ENCODE measurements around the genes SF3B5, FBXO30 and GRM1.

DNA sequence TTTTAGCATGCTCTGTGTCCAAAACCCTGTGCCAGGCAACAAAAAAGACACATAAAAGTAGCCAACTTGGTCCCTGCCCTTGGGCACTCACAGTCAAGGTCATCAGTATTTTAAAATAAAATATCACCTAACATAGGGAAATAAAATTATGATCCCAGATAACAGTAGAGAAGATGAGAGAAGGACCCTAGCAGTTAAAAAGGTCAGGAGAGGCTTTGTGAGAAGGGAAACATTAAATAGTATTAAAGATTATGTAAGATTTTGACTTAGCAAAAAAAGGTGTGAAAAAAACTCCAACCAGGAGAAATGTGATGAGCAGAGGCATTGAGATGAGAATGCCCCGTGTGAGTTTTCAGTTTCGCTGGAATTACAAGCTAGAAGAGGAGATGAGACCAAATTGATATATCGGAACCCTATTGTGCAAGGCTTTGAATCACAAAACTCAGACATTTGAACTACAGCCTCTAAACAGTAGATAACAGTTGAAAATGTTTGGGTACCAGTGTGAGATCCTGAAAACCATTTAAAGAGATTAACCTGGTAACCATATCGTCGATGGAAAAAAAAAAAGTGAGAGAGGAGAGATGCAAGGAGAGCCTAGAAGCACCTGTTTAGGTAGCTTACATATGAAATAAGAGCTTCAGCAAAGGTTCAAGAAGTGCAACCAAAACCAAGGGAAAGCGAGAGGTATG lies 65.8 kb upstream of the FUCA2 start:
CAGE:
- cytosol, long polyA minus RNA: no peak
- cytosol, long polyA plus RNA: no peak
- long polyA plus RNA: no peak
- nucleus, long polyA minus RNA: no peak
- nucleus, long polyA plus RNA: no peak

DNA sequence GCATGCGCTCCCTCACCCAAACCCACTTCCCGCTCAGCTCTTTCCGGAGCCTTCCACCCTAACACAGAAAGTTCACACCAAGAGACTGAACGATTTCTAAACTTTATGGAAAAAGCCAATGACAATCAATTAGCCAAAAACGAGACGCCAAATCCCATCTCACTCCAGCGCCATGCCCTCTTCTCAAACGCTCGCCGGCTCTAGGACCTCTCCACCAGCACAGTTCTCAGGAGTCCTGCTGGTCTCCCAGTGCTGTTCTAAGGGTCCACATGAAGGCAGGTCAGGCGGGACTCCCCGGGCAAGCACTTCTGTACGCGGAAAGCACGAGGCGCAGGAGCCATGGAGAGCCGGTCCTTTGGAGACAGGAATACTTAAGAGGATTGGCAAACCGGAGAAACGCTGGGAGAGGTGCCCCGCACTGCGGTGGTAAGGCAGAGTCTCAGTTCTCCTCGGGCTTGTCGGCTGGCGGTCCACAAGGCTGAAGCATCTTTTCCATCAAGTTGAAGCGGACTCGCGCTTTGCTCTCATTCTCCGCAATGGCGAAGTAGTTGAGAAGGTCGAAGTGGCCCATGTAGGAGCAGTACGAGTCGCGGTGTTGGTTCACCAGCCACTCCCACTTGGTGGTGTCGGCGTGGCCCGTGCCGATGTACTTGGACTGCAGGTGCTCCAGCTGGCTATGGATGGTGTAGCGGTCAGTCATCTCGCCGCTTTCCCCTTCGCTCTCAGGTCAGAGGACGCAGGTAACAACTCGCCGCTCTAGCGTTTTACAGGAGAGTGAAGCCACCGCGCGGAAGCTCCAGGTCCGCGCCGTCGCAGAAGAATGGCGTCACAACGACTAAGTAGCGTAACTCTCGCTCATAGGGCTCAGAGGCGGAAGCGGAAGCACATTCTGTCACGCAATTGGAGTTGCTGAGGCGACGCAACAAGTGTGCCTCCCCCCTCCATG lies at the start of gene SF3B5:
Gene SF3B5, minus strand, starts transcription at position 776 of the 946 bp plus-strand sequence.
CAGE:
- cytosol, long polyA minus RNA: start-site peak on the minus strand centred at position 767 of the sequence, 25 bp wide, 414 reads
- cytosol, long polyA plus RNA: start-site peak on the minus strand centred at position 166 of the sequence, 101 bp wide, 445 and 69 reads in 2 replicates; start-site peak on the minus strand centred at position 766 of the sequence, 87 bp wide, 1,641 and 164 reads in 2 replicates
- long polyA plus RNA: start-site peak on the minus strand centred at position 182 of the sequence, 69 bp wide, 108 and 95 reads in 2 replicates; start-site peak on the minus strand centred at position 783 of the sequence, 66 bp wide, 382 and 412 reads in 2 replicates
- nucleus, long polyA minus RNA: no peak
- nucleus, long polyA plus RNA: start-site peak on the minus strand centred at position 175 of the sequence, 83 bp wide, 99 and 81 reads in 2 replicates; start-site peak on the minus strand centred at position 774 of the sequence, 50 bp wide, 463 and 514 reads in 2 replicates

DNA sequence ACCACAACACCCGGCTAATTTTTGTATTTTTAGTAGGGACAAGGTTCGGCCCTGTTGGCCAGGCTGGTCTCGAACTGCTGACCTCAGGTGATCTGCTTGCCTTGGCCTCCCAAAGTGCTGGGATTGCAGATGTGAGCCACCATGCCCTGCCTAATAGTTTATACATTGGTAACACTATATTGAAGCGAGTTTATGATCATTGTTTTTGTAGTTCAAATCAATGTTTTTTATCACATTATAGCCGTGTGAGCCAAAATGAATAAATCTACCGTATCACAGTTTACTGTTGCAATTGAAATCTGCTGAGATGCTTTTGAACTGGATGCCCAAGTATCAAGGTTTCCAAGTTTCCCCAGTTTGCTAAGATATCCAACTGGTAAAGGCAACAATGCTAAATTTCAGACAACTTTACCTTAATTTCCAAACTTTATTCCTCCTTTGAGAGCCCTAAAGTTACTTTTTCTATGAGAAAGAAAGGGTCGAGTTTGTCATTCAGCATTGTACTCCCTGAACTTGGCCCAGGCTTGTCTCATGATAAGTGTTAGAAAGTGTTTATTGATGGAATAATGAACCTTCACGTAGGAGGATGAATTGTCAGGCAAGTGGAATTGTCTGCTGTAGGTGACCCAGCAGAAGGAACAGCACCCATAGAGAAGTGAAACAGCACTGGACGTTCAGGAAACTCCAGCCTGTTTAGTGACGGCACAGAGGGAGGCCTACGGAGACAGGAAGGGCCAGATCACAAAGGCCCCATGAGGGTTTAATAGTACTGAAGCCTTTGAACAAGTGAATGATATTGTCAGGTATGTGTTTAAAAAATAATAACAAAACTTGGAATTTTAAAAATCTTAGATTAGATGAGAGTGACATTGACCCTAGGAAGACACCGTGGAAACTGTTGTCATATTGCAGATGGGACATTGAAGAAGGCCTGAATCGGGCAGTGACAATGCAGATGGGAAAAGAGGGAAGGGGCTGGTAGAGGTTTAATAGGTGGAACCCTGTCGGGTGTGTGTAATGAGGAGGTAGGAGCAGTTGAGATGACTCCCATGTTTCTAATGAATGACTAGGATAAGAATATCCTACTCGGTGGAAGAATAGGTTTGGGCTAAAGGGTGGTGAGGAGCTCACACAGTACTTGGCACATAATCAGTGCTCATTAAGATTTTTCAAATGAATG lies 2.9 kb downstream of the STX11 start:
CAGE:
- cytosol, long polyA minus RNA: no peak
- cytosol, long polyA plus RNA: no peak
- long polyA plus RNA: no peak
- nucleus, long polyA minus RNA: no peak
- nucleus, long polyA plus RNA: no peak

CAGE:
- cytosol, long polyA minus RNA: no peak
- cytosol, long polyA plus RNA: no peak
- long polyA plus RNA: no peak
- nucleus, long polyA minus RNA: no peak
- nucleus, long polyA plus RNA: no peak
Observed at GRCh38 chr6:144287343-144287554, 2.1 kb downstream of the UTRN start.

DNA sequence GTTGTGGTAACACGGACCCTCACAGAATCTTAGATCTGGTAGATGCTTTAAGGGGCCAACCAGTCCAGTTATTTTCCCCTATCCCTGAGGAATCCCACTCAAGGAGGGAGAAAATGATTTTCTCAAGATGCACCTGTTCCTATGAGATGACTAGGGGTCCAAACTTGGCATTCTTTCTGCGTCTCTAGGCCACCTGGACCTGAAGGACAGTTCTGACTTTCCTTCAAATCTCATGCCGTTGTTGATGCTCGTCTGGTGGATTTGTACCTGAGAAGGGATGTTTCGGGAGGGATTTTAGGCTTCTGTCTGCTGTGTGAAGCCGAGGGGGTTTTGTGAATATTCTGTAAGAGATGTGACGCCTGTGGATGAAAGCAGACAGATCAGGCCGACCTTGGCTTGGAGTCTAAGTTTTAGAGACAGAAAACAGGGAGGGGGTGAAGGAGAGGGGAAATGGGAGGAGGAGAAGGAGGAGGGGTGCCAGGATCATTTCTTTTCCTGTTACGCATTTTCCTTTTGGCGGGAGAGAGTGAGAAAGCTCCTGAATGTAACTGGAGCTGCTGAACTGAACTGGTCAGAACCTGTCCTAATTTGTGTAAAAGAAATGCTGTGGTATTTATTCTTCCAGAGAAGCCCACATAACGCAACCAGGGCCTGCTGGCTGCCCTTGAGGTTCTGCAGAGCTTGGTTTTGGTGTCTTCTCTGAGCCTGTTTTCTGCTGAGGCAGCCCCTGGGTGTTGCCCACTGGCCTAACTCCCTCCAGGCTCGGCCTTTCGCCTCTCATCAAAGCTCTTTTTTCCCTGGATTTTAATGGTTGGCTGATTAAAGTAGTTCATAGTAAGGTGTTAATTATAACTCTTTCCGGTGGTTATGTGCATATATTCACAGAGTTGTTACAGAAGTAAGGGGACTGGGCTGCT lies 41.9 kb downstream of the UTRN start:
CAGE:
- cytosol, long polyA minus RNA: no peak
- cytosol, long polyA plus RNA: no peak
- long polyA plus RNA: no peak
- nucleus, long polyA minus RNA: no peak
- nucleus, long polyA plus RNA: no peak

GRCh38 chr6:144335784-144336471 lies 50.8 kb downstream of the UTRN start:
CAGE:
- cytosol, long polyA minus RNA: no peak
- cytosol, long polyA plus RNA: no peak
- long polyA plus RNA: no peak
- nucleus, long polyA minus RNA: no peak
- nucleus, long polyA plus RNA: no peak

CAGE:
- cytosol, long polyA minus RNA: no peak
- cytosol, long polyA plus RNA: no peak
- long polyA plus RNA: no peak
- nucleus, long polyA minus RNA: no peak
- nucleus, long polyA plus RNA: no peak
Observed at GRCh38 chr6:144364602-144365040, 79.5 kb downstream of the UTRN start.

DNA sequence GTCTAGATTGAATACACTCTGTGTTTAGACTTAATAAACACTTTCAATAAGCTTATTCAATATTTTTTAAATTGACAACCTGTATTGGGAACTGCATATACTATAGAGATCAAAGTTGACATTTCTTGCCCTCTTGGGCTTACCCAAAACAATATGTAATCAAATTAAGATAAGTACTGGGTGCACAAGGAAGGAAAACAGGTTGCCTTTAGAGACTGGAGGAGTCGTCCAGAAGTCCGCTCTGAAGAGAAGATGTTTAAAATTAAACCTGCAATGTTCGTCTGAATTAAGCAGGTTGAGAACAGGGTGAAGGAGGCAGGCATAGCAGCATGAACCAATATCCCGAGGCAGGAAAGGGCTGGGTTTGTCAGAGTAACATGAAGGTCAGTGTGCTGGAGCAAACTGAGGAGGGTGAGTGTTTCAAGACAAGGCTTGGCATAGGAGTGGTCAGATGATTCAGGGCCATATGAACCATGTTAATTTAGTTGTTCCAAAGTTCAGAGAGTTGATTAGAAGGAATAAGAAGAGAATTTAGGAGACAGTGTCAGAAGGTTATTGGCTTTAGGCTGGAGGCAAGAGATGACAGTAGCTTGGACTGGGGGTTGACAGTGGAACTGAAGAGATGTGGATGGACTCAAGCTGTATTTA lies 93.2 kb downstream of the UTRN start:
CAGE:
- cytosol, long polyA minus RNA: no peak
- cytosol, long polyA plus RNA: no peak
- long polyA plus RNA: no peak
- nucleus, long polyA minus RNA: no peak
- nucleus, long polyA plus RNA: no peak

GRCh38 chr6:144474373-144475011 lies 189.4 kb downstream of the UTRN start:
CAGE:
- cytosol, long polyA minus RNA: no peak
- cytosol, long polyA plus RNA: no peak
- long polyA plus RNA: no peak
- nucleus, long polyA minus RNA: no peak
- nucleus, long polyA plus RNA: no peak

DNA sequence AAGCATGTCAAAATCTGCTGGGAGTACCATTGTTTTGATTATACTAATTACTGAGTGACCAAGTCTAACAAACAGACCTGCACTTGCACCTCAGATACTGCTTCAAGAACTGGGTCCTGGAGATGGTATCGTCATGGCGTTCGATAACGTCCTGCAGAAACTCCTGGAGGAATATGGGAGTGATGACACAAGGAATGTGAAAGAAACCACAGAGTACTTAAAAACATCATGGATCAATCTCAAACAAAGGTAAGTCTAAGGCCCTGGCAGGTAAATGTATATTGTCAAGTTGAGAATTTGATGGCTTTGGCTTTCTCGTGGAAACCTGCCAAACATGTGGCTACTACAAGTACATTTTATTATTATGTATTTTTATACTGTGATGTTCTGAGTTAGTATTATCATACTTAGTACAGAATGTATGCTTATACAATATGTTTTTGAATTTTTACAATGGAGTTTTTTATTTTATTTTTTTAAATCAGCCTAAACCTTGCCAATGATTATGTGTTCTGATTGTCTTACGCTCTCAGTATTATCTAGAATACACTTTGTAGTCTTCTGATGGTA lies 272.0 kb downstream of the UTRN start:
CAGE:
- cytosol, long polyA minus RNA: no peak
- cytosol, long polyA plus RNA: no peak
- long polyA plus RNA: no peak
- nucleus, long polyA minus RNA: no peak
- nucleus, long polyA plus RNA: no peak

CAGE:
- cytosol, long polyA minus RNA: no peak
- cytosol, long polyA plus RNA: no peak
- long polyA plus RNA: no peak
- nucleus, long polyA minus RNA: no peak
- nucleus, long polyA plus RNA: no peak
Observed at GRCh38 chr6:144624470-144625108, 339.5 kb downstream of the UTRN start.

CAGE:
- cytosol, long polyA minus RNA: no peak
- cytosol, long polyA plus RNA: no peak
- long polyA plus RNA: no peak
- nucleus, long polyA minus RNA: no peak
- nucleus, long polyA plus RNA: no peak
Observed at GRCh38 chr6:144809087-144809625, 524.0 kb downstream of the UTRN start.

DNA sequence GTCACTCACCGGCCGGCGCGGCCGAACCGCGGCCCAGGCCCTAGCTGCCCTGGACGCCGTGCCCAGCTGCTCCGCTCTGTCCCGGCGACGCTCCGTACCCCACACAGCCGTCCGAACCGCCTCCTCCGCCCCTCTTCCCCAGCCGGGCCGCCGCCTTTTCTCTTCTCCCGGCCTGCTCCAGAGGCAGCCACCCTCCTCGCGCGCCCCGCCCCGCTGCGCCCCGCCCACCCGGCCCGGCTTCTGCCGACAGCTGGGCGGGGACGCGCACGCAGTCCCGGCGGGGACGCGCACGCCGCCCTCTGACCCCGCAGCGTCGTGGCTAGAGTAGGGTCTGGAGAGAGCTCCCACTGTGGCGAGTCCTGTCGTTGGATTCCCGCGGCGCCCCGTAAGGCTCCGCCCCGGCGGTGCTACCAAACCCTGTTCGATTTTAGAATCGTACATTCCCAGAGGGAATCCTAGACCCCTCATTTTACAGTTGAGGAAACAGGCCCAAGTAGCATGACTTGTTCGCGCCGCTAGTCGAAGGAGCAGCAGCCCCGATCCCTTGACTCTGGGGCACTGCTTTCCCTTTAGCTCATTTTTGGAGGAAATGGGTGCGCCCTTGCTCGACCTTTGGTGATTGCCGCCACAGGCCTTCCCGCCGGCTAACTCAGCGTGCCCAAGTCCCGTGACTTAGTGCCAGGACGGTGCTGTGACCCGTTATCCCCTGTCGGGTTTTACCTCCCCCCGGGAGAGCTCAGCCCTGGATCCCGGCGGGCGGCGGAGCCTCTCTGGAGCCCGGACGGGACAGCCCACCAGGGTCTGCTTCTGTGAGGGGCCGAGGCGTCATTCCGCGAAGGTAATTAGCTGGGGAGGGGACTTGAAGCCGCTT lies at the start of gene FBXO30:
Gene FBXO30, minus strand, starts transcription at position 202 of the 871 bp plus-strand sequence.
CAGE:
- cytosol, long polyA minus RNA: start-site peak on the minus strand centred at position 166 of the sequence, 9 bp wide, 20 reads
- cytosol, long polyA plus RNA: no peak
- long polyA plus RNA: start-site peak on the minus strand centred at position 109 of the sequence, 64 bp wide, 105 and 35 reads in 2 replicates
- nucleus, long polyA minus RNA: no peak
- nucleus, long polyA plus RNA: no peak

DNA sequence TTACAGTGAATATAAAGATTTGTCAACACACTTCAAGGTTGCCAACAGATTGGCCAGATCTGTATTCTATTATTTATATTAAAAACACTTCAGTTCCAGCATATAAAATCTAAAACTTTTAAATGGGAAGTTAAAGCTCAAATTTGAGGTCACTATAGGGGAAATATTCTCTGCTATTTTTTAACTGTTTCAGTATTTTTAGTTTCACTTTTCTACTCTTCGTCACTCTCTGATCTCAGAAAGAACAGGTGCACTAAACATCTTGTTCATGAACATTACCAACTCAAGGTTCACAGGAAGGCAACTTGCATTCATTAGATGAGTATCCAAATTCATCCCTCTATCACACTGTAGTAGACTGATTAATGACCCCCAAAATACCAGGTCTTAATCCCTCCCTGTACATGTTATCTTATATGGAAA lies 52.4 kb upstream of the FBXO30 start:
CAGE:
- cytosol, long polyA minus RNA: no peak
- cytosol, long polyA plus RNA: no peak
- long polyA plus RNA: no peak
- nucleus, long polyA minus RNA: no peak
- nucleus, long polyA plus RNA: no peak

GRCh38 chr6:146028743-146029409 lies at the start of gene GRM1:
Gene GRM1 (plus strand): TSS chr6:146029062.
CAGE:
- cytosol, long polyA minus RNA: no peak
- cytosol, long polyA plus RNA: no peak
- long polyA plus RNA: no peak
- nucleus, long polyA minus RNA: no peak
- nucleus, long polyA plus RNA: no peak

GRCh38 chr6:146546390-146546791 lies 2.8 kb downstream of the RAB32 start:
CAGE:
- cytosol, long polyA minus RNA: no peak
- cytosol, long polyA plus RNA: no peak
- long polyA plus RNA: no peak
- nucleus, long polyA minus RNA: no peak
- nucleus, long polyA plus RNA: no peak

CAGE:
- cytosol, long polyA minus RNA: no peak
- cytosol, long polyA plus RNA: no peak
- long polyA plus RNA: no peak
- nucleus, long polyA minus RNA: no peak
- nucleus, long polyA plus RNA: no peak
Observed at GRCh38 chr6:146770916-146771605, 172.3 kb downstream of the ADGB start.

GRCh38 chr6:146885285-146885796 lies 286.6 kb downstream of the ADGB start:
CAGE:
- cytosol, long polyA minus RNA: no peak
- cytosol, long polyA plus RNA: no peak
- long polyA plus RNA: no peak
- nucleus, long polyA minus RNA: no peak
- nucleus, long polyA plus RNA: no peak

DNA sequence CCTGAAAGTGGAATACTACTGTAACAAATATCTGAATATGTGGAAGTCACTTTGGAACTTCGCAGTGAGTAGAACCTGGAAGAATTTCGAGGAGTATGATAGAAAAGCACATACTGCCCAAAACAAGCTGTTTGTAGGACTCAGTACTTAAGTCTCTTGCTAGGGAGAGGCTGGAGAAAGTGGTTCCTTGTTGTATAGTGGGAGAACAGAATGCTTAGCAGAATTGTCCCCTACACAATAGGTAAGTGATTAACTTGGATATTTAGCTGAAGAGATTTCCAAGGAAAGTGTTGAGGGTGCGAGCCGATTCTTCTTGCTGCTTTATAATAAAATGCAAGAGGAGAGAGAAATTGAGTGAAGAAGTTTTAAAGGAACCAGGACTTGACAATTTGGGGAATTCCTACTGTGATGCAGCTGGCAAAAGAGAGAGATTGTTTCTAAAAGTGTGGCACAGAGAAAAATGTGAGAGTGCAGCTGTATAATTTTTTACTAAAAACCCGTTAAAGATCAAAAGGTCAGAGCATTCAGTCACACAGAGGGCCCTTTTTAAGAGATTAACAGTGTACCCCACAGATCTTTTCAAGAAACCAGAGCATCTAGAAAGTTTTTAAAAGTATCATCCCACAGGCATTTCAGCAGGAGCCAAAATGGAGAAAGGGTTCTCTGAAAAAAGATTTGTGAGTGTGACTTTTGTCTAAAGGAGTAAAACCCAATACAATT lies 45.2 kb downstream of the STXBP5 start:
CAGE:
- cytosol, long polyA minus RNA: no peak
- cytosol, long polyA plus RNA: no peak
- long polyA plus RNA: no peak
- nucleus, long polyA minus RNA: no peak
- nucleus, long polyA plus RNA: no peak

GRCh38 chr6:147323820-147324235 lies 119.6 kb downstream of the STXBP5 start:
CAGE:
- cytosol, long polyA minus RNA: no peak
- cytosol, long polyA plus RNA: no peak
- long polyA plus RNA: no peak
- nucleus, long polyA minus RNA: no peak
- nucleus, long polyA plus RNA: no peak